Measurements from ENCODE around the genes CYP2S1, TGFB1 and ATP1A3.

- PRO-cap, 4 experiments = no peak in any of the 4 experiments
- RAMPAGE, long total RNA, 2 experiments = no peak in any of the 2 experiments
- RRBS = no CpG with 5 or more reads among the region's 3 CpGs
These were observed 14.3 kb upstream of the CYP2A6 start for GRCh38 chr19:40864641-40864943.

DNA sequence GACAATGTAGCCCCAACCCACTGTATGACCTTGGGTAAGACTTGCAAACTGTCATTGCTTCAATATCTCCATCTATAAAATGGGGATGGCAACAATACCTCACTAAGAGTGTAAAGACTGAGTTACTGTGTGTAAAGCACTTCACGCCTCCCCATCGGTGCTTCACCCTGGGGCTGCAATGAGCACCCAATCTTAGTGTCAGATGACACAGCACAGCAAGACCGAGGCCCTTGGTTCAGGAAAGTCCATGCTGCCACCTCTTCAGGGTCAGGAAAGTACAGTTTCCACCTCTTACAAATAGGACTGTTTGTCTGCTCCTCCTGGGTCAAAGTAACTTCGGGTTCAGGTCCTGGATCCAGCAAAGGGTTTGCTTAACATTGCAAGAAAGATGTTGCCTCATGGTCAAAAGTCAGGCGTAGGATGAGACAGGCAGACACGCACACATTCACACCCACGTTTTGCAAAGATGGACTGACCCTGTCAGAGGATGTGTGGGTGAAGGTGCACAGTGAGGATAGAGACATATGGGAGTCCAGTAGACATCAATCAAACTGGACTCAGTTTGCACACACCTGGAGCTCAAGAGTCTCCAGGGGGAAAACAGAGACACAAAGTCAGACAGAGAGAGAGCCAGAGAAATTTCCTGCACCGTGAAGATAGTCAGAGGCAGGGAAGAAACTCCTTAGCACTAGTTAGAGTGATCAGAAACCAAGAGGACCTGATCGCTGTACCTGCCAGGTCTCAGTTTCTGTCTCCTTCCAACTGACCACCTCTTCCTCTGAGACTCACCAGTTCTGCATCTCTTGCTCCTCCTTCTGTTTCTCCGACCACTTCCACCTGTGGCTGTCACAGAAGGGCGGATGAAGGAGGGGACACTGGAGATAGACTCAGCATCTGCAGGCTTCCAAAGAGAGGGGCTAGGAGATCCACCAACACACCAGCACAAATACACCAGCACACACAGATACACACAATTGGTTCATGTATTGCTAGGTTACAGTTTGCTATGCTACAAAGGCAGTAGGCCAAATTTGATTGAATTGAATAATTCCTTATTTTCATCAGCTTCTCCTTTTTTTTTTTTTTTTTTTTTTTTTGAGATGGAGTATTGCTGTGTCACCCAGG, 1.4 kb upstream of the CYP2B6 start:
- PRO-cap, 4 experiments = no peak in any of the 4 experiments
- RAMPAGE, long total RNA, 2 experiments = no peak in any of the 2 experiments
- RRBS = no CpG with 5 or more reads among the region's 11 CpGs

DNA sequence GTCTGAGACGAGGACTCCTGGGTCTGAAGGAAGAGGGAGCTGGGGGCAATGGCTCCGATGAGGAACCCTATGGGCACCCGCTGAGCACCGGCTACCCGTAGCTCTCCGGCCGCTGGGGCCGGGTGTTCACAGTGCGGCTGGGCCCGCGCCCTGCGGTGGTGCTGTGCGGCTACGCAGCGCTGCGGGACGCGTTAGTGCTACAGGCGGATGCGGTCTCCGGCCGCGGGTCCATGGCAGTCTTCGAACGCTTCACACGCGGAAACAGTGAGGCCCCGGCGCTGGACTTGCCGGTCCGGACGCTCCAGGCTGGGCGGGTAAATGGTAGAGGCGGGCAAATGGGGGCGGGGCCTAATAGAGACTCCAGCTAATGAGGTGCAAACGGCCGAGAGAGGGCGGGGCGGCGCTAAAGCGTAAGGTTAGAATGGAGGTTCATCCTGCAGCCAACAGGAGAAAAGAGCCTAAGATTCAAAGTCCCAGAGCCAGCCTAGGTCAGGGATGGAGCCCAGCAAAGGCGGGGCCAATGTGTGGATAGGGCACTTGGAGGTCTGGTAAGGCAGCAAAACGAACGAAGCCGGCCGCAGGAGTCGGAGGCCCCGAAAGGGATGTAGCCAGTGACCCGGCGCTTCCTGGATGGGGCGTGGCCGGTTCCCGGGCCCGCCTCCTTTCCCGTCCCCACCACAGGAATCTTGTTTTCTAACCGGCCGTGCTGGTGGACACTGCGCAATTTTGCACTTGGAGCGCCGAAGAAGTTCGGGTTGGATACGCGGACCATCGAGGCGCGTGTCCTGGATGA, 21.3 kb downstream of the CYP2F1 start:
- PRO-cap, 4 experiments = peak in 4 of 4 experiments; most common plus-strand start position 559 of the sequence (in 1); most common minus-strand start position 604 of the sequence (in 4)
- RAMPAGE, long total RNA, 2 experiments = no peak in any of the 2 experiments
- RRBS = 3% methylated on average over 9 of the region's 66 CpGs

DNA sequence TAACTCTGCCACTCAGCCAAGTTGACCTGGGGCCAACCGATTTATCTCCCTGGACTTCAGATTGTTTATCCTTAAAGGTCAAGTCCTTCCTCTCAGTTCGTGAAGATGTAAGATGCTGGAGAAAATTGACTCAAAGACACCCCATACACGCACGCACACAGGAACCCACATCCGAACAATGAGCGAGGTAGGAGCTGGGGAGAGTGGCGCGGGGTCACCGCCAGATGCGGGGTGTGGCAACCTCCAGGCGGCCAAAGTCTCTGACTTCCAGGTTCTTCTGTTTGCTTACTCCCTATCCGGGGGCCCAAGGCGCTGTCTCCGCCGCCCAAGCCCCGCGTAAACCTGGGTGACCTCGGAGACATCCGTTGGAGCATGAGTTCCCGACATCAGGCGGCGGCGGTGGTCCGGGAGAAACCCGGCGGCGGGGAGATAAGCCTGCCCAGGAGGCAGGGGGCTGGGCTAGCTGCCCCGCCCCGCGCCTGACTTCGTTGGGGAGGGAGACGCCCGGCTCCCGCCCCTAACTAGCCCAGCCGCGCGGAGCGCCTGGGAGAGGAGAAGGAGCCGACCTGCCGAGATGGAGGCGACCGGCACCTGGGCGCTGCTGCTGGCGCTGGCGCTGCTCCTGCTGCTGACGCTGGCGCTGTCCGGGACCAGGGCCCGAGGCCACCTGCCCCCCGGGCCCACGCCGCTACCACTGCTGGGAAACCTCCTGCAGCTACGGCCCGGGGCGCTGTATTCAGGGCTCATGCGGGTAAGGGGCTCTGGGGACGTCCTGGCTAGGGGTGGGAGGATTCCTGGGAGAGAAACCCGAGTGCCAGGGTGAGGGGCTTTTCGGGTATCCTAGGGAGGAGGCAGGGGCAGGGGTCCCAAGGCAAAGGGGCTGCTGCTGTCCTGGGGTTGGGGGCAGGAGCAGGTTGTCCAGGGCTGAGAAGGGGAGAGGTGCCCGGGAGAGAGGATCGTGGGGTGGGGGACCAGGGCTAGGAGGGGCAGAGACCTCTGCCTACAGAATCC, at the start of gene CYP2S1:
TSS of gene CYP2S1 (plus strand) at position 529 of the 1,011 bp plus-strand sequence.
- PRO-cap, 4 experiments = peak in 3 of 4 experiments; most common plus-strand start position 529 of the sequence (in 2)
- RAMPAGE, long total RNA, 2 experiments = no peak in any of the 2 experiments
- RRBS = 4% methylated on average over 36 of the region's 61 CpGs

DNA sequence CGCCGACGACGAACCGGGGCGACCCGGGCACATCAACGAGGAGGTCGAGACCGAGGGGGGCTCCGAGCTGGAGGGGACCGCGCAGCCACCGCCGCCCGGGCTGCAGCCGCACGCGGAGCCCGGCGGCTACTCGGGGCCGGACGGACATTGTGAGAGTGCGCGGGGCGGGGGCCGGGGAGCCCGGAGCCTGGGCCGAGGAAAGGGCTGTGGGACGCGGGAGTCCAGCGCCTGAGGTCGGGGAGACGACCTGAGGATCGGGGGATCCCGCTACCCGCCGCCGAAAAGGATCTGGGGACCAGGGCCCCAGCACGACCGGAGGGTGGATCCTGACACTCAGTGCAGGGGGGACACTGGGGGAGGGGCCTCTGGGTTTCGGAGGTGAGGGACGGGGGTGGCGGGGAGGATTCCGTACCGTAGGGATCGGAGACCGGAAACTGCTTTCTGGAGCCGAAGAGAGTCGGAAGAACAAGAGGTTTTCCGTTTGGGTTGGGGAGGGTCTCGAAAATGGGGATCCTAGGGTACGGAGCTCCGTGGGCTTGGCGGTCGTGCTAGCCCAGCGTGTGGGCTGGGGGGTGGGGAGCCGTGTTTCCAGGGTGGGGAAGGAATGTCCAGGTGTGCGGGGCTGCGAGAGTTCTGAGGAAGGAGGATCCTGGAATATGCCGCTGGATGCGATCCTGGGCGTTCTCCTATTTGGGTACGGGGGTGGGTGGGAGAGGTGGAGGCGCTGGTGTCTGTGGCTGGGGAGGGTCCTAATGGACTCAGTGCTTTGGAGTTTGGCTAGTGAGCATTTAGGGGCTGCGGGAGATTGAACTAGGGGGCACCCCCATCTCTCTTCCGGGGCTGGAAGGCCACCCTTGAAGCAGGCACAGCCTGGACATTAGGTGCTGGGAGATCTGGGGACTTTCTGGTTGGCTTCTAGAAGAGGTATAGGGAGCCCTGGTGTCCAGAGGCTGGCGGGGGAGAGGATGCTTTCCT, 765 bp downstream of the HNRNPUL1 start:
- PRO-cap, 4 experiments = peak in 4 of 4 experiments; most common plus-strand start position 153 of the sequence (in 2); most common minus-strand start position 310 of the sequence (in 3)
- RAMPAGE, long total RNA, 2 experiments = no peak in any of the 2 experiments
- RRBS = 3% methylated on average over 22 of the region's 69 CpGs

GRCh38 chr19:41319177-41320276, 9.6 kb downstream of the CCDC97 start:
- PRO-cap, 4 experiments = no peak in any of the 4 experiments
- RAMPAGE, long total RNA, 2 experiments = no peak in any of the 2 experiments
- RRBS = 86% methylated on average over 4 of the region's 31 CpGs

- PRO-cap, 4 experiments = no peak in any of the 4 experiments
- RAMPAGE, long total RNA, 2 experiments = no peak in any of the 2 experiments
- RRBS = no CpG with 5 or more reads among the region's 43 CpGs
These were observed 20.9 kb downstream of the CCDC97 start for GRCh38 chr19:41330658-41331475.

DNA sequence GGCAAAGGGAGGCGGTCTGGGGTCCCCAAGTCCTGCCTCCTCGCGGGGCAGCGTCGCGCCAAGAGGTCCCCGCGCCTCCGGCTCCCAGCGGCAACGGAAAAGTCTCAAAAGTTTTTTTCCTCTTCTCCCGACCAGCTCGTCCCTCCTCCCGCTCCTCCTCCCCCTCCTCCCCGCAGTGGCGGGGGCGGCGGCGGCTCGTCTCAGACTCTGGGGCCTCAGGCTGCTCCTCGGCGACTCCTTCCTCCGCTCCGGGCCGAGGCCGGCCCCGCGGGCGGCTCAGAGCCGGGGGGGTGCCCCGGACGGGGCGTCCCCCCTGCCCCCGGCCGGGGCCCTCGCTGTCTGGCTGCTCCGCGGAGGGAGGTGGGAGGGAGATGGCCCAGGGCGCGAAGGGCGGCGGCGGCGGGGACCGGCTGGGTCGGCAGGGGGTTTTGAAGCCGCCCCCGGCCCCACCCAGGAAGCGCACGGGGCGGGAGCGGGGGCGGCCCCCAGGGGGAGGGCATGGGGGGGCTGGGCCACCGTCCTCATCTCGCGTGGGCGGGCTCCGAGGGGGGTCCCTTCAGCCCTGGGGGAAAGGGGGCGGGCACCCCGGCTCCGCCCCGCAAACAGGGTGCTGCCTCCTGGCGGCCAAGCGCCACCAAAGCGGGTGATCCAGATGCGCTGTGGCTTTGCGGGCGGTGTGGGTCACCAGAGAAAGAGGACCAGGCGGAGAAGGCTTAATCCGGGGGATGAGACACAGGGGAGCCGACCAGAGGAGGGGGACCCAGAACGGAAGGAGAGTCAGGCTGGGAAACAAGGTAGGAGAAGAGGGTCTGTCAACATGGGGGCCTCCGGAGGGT, at the start of gene TGFB1:
TSS of gene TGFB1 (minus strand) at position 401 of the 836 bp plus-strand sequence.
- PRO-cap, 4 experiments = peak in 4 of 4 experiments; most common plus-strand start position 167 of the sequence (in 2); most common minus-strand start position 430 of the sequence (in 4)
- RAMPAGE, long total RNA, 2 experiments = start-site peak on the minus strand in 1 of 2 experiments, centred at positions 106 to 266 of the sequence, 8 to 11 reads per replicate
- RRBS = 3% methylated on average over 21 of the region's 73 CpGs

DNA sequence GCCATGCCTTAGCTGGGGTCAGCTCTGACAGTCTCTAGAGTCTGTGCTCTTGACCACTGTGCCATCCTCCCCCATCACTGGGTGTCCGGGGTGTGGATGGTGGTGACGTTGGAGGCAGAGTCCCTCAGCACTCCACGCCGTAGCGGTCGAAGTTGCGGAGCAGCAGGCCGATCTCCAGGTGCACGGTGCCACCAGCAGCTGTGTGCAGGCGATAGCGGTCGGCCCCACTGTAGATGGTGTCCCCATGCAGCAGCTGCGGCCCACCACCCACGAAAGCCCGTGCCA, 796 bp upstream of the TGFB1 start:
- PRO-cap, 4 experiments = no peak in any of the 4 experiments
- RAMPAGE, long total RNA, 2 experiments = no peak in any of the 2 experiments
- RRBS = no CpG with 5 or more reads among the region's 15 CpGs

DNA sequence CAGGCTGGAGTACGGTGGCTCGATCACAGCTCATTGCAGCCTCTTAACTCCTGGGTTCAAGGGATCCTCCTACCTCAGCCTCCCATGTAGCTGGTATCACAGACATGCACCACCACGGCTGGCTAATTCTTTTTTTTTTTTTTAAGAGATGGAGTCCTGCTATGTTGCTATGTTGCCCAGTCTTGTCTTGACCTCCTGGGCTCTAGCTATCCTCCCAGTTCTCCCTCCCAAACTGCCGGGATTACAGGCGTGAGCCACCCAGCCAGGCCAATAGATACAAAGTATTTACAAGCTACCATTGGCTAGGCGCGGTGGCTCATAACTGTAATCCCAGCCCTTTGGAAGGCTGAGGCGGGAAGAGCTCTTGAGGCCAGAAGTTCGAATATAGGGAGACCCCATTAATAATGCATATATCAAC, 977 bp upstream of the B9D2 start:
- PRO-cap, 4 experiments = no peak in any of the 4 experiments
- RAMPAGE, long total RNA, 2 experiments = no peak in any of the 2 experiments
- RRBS = no CpG with 5 or more reads among the region's 9 CpGs

DNA sequence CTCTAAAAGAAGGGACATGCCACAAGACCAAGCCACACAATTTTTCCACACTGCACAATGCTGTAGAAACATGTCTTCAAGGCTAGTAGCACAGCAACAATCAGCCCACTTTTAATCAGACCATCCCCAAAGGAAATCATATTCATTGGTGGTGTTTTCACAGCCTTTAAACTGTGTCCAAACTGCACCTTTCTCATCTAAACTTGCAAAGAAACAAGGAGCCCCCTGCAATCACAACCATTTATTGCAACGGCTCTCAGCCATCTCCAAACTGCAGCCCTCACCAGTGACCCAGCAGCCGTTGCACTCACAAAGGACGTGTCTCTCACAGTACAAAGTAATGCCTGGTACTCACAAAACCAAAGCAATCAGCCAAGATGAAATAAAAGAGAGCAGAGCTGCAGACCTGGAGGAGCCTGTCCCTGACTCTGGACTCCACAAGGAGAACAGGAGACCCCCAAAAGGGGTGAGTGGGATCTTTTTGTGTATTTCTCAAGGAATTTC, 20.3 kb upstream of the CEACAM21 start:
- PRO-cap, 4 experiments = no peak in any of the 4 experiments
- RAMPAGE, long total RNA, 2 experiments = no peak in any of the 2 experiments
- RRBS = no CpG with 5 or more reads among the region's 3 CpGs

- PRO-cap, 4 experiments = no peak in any of the 4 experiments
- RAMPAGE, long total RNA, 2 experiments = no peak in any of the 2 experiments
- RRBS = 20% methylated on average over 1 of the region's 12 CpGs
These were observed 3.0 kb downstream of the CEACAM3 start for GRCh38 chr19:41799158-41799940.

DNA sequence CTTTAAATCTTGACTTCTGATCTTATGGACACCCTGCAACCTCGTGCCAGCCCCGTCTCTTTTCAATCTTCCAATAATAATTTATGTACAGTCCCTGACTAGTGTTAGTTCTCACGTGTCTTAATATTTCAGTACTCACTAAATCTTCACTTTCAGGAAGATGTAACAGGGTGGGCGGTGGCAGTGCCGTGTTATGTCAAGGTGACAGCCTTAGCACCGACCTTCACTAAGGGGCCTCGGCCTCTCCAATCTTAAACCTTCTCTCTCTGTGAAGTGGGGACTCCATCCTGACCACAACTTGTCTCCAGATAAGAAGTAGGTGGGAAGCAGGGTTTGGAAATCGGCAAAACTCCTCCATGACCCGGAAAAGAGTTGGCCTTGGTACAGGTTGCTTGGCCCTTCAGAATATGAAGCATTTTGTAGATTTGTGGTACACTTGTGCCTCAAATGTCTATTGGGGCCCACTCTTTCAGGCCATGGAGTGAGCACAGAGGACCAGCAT, 1.8 kb downstream of the RPS19 start:
- PRO-cap, 4 experiments = no peak in any of the 4 experiments
- RAMPAGE, long total RNA, 2 experiments = no peak in any of the 2 experiments
- RRBS = no CpG with 5 or more reads among the region's 9 CpGs

GRCh38 chr19:41888759-41889200, 5.8 kb downstream of the ARHGEF1 start:
- PRO-cap, 4 experiments = no peak in any of the 4 experiments
- RAMPAGE, long total RNA, 2 experiments = start-site peak on the plus strand in 1 of 2 experiments, at chr19:41888726-41889285 at its widest, 17 reads per replicate
- RRBS = no CpG with 5 or more reads among the region's 12 CpGs

- PRO-cap, 4 experiments = no peak in any of the 4 experiments
- RAMPAGE, long total RNA, 2 experiments = no peak in any of the 2 experiments
- RRBS = 88% methylated on average over 7 of the region's 29 CpGs
These were observed 2.3 kb downstream of the RABAC1 start for GRCh38 chr19:41956554-41957553.

DNA sequence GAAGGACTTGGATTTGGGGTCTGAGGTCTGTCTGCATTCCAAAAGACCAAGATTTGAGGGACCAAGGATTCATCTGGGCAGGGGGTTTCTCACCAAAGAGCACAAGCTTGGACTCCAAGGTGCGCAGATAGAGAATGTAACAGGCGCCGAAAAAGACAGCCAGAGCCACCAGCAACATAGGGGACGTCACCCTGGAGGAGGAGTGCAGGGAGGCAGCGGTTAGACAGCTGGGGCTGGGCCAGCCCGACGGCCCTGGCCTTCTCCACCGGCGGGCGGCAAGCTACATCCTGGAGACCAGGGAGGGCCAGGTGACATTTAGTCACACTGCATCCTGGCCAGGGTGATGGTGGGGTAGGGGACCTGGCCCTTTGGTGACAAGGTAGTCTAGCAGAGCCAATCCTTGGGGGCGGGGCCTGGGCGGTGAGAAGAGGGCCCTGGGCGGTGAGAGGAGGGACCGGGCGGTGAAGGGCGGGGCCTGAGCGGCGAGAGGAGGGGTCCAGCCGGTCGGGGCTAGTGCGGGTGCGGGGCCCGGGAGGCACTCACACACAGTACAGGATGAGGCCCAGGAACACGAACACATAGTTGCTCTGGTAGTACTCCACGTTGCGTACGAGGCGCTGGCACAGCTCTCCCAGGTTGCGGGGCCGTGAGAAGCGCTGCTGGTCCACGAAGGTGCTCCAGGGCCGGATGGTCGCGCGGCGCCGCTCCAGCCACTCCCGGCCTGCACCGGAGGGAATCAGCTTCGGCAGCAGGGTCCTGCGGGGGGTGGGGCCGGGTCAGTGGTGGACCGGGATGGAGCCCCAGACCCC, 724 bp downstream of the RABAC1 start:
- PRO-cap, 4 experiments = peak in 4 of 4 experiments; most common plus-strand start position 513 of the sequence (in 4); most common minus-strand start position 398 of the sequence (in 1)
- RAMPAGE, long total RNA, 2 experiments = no peak in any of the 2 experiments
- RRBS = 4% methylated on average over 11 of the region's 44 CpGs

GRCh38 chr19:41993922-41994595, at the start of gene ATP1A3:
Gene ATP1A3 (minus strand): TSS chr19:41994230.
- PRO-cap, 4 experiments = peak in 2 of 4 experiments; most common minus-strand start chr19:41994230 (in 1)
- RAMPAGE, long total RNA, 2 experiments = no peak in any of the 2 experiments
- RRBS = under 1% methylated on average over 8 of the region's 69 CpGs

DNA sequence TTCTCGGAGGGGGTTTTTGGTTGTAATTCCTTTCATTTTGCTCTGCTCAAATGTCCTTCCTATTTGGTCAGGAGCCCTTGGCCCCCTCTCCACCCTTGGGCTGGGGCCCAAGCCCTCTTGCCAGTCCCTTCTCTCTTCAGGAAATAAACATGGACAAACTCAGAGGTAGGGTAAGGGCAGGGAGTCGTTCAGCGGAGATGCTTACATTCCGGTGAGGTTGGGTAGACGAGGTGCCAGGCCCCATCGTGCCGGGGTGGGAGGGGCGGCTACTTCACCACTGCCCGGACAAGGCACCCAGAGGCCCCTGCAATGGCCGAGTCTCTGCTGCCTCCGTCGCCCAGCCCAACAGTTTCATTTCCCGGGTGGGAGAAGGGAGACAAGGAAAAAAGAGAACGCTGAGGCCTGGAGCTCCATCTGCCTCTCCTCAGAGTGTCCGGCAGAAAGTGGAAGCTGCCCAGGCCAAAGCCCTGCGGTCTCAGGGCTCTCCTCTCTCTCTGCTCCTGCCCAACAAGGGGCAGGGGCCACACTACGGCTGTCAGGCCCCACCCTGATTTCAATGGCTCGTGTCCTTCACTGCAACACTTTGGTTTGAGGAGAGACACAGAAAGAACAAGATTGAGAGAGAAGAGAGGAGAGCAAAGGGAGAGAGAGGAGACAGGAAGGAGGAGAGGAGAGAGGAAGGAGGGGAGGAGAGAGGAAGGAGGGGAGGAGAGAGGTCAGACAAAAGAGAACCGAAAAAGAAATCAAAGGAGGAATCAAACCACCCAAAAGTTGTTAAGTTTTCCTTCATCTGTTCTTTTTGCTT, 12.8 kb downstream of the ZNF574 start:
- PRO-cap, 4 experiments = no peak in any of the 4 experiments
- RAMPAGE, long total RNA, 2 experiments = no peak in any of the 2 experiments
- RRBS = 52% methylated on average over 9 of the region's 19 CpGs

GRCh38 chr19:42292532-42293428, 9.2 kb upstream of the PRR19 start:
- PRO-cap, 4 experiments = no peak in any of the 4 experiments
- RAMPAGE, long total RNA, 2 experiments = start-site peak on the plus strand in 1 of 2 experiments, at chr19:42292568-42293281 at its widest, 5 to 10 reads per replicate
- RRBS = 49% methylated on average over 8 of the region's 21 CpGs

- PRO-cap, 4 experiments = no peak in any of the 4 experiments
- RAMPAGE, long total RNA, 2 experiments = no peak in any of the 2 experiments
- RRBS = no CpG with 5 or more reads among the region's 8 CpGs
These were observed 7.9 kb downstream of the LIPE start for GRCh38 chr19:42419211-42419770.